ENCODE results near the genes SPATA12 and APPL1.

- PRO-cap: no peak
These were observed 13.9 kb downstream of the ARHGEF3 start for GRCh38 chr3:56787781-56788229.

GRCh38 chr3:57006767-57007207 is 53.7 kb upstream of the SPATA12 start:
- PRO-cap: no peak

GRCh38 chr3:57060333-57060919 is at the start of gene SPATA12:
Gene SPATA12 (plus strand): TSS chr3:57060664.
- PRO-cap: no peak

DNA sequence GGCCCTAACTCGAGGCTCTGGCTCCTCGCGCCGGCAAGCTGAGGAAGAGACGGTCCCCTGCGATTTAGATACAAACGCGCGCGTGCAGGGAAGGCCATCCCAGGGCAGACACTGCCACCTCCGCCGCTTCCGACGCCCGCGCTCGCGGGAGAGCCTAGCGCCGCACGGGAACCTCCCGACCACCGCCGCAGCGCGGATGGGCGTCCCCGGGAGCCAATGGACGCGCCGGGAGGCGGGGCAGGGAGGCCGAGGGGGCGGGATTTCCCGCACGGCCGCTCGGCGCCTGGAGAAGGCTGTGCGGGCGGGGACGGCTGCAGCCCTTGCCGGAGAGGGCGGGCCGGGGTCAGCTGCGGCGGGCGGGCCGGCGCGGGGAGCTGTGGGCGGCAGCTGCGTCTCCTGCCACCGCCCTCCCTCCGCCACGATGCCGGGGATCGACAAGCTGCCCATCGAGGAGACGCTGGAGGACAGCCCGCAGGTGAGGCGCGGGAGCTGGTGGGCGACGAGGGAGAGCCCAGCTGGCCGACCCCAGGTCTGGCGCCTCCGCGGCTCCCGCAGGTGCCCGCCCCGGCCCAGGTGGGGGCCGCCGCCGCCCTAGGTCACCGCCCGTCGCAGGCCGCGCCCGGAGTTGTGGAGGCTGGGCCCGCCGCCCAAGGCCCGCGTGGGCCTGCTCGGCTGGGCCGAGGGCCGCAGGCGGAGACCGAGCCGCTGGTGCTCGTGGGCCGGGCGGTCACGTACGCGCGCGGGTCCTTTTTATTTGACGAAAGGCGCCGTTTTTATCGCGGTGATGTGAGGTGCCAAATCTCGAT is at the start of gene APPL1:
Gene APPL1, plus strand, starts transcription at position 267 of the 806 bp plus-strand sequence.
- PRO-cap: bidirectional peak, plus-strand start at position 277 of the sequence, minus-strand start at position 152 of the sequence; bidirectional peak, plus-strand start at position 697 of the sequence, minus-strand start at position 666 of the sequence

GRCh38 chr3:57260579-57260853 is 32.0 kb downstream of the ASB14 start:
- PRO-cap: no peak

DNA sequence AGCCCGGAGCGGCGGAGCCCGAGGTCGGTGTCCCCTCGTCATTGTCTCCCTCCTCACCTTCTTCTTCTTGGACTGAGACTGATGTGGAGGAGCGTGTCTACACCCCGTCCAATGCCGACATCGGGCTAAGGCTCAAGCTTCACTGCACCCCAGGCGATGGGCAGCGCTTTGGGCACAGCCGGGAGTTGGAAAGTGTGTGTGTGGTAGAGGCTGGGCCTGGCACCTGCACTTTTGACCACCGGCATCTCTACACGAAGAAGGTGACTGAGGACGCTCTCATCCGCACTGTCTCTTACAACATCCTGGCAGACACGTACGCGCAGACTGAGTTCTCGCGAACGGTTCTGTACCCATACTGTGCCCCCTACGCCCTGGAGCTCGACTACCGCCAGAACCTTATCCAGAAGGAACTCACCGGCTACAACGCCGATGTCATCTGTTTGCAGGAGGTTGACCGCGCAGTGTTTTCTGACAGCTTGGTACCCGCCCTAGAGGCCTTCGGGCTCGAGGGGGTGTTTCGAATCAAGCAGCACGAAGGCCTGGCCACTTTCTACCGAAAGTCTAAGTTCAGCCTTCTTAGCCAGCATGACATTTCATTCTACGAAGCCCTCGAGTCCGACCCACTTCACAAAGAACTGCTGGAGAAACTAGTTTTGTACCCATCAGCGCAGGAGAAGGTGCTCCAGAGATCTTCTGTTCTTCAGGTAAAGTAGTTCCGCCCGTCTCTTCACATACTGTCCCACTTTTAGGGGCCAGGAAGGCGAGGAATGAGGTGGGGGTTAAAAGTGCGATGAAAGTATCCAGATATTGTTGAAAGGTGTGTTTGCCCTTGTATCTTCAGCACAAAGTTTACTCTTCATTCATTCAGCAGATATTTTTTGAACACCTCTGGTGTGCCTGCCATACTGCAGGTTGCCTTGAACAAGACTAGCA is 1.2 kb downstream of the PDE12 start:
- PRO-cap: no peak

DNA sequence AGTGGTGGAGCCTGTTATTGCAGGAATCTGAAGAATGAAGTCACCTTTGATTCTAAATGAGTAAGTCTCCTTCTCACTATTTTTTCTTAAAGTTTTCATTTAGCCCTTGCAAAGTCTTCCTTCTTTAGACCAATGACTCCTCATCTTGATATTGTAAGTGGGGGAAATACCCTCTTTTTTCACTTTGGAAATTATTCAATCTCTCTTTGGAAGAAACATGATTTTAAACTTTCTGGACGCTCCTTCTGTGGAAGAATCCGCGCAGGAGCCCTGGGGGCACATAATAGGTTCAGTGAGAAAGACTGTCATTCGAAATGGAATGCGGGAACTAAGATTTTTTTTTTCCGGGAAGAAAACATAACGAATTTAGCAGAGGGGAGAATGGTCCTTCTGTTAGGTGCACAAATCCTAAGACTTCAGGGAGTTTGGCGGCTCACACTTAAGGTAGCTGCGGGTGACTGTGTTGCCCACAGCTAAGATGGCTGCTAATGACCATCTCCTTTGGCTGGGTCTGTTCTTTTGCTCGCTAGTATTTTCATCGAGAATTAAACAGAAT is 605 bp upstream of the SLMAP start:
- PRO-cap: no peak

DNA sequence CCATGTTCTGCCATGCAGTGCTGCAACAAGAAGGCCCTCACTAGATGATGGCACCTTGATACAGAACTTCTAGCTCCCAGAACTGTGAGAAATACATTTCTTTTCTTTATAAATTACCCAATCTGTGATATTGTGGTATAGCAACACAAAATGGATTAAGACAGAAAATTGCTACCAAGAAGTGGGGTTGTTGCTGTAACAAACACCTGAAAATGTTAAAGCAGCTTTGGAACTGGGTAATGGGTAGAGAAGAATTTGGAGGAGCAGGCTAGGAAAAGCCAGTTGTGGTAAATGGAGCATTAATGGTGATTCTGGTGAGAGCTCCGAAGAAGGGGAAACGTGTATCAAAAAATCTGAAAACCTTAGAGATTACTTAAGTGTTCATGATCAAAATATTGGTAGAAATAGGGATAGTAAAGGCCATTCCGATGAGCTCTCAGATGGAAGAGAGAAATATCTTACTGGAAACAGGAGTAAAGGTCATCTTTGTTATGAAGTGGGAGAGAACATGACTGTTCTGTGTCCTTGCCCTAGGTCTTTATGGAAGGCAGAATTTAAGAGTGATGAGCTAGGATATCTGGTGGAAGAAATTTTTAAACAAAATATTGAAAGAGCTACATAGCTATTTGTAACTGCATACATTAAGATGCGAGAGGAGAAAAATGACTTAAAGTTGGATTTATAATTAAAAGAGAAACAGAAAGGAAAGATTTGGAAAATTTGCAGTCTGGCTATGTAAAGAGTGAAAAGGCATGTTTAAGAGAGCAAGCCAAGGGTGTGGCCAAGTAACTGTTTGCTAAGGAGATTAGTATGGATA is 27.0 kb downstream of the SLMAP start:
- PRO-cap: no peak

DNA sequence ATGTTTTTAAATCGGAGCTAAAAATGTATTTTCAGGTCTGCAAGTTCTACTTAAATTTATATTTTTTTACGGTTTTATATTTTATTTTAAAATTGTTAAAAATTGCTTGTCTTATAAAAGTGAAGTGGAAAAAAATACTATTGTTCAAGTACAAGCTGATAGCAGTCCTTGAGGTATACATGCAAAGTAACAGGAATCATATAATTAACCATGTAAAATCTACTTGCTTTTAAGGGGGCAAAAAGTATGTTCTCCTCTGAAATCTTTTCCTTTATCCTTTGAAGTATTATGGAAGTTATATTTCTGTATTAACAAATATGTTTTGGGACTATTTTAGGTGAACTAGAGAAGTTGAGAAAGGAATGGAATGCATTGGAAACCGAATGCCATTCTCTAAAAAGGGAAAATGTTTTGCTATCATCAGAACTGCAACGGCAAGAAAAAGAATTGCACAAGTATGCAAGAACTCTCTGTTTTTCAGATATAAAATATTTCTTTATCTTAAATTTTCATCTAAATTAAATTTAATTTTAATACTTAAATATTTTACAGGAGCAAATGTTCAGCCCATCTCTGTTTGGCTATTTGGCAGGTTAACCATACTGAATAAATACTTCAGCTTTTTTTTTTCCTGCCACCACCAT is 95.3 kb upstream of the FLNB start:
- PRO-cap: no peak

DNA sequence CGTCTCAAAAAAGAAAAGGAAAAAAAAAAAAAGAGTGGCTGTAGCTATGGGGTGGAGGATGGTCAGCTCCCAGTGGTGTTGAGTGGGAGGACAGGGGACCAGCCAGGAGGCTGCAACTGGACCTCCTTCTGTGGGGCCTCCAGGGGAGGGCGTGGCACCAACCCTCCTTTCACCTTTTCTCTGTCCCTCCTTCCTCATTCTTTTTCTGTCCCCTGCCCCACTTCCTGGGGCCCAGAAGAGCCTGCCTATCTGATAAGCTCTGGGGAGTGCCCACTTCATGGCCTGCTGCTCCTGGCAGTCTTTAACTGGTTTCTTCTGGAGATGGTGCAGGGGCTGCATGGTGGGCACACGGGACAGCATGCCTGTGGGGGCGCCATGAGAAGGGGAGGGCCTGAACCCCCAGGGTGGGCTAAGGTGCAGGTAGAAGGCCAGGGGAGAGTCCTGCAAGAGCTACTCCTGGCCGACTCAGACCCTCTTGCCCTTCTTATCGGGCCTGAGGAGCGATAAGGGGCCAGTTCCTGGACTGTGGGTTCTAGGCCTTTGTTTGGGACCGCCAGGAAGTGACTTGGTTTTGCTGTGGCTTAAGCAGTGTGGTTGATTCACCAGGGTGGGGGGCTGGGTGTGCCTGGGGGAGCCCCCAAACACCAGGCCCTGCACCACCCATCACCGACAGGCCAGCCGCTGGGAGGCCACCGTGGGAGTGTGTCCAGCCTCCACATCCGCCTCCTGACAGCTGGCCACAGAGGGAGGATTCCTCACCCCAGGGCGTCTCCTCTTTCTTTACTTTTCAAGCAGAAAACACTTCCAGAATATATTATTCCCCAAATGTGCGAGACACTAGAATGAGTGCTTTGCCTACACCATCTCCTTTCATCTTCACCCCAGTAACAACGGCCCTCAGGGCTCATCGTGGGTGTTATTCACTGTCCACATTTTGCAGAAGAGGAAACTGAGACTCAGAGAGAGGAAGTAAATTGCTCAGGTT is 49.3 kb upstream of the FLNB start:
- PRO-cap: no peak

- PRO-cap: no peak
These were observed 2.6 kb upstream of the FLNB start for GRCh38 chr3:58005503-58006104.

DNA sequence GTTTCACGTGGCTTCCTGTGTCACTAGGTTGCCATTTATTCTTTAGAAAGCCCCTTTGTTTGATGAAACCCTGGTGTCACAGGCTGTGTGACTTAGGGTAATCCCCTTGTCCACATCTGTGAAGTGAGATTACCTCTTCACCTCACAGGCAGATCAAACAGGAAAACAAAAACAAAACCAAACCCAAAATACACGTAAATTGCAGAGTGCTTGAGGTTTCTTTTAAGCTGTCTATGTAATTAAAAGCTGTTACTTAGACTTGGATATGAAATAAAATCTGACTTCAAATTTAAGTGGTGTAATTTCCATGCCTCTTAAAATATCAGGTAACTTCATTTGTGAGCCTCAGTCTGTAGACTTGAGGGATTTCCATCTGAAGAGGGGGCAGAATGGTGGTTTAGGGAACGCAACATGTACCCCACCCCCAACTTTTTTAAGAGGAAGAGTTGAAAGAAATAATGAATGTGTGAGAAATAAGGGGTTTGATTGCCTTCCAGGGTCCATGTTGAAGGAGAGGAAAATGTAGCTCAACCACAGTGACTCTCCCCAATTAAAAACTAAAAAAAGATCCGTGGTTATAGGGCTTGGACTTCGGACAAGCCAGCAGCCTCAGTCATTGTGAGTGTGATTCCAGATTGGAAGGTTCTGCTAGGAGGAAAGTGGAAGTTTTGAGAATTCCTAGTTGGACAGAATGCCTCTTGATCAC is 27.0 kb downstream of the FLNB start:
- PRO-cap: no peak

DNA sequence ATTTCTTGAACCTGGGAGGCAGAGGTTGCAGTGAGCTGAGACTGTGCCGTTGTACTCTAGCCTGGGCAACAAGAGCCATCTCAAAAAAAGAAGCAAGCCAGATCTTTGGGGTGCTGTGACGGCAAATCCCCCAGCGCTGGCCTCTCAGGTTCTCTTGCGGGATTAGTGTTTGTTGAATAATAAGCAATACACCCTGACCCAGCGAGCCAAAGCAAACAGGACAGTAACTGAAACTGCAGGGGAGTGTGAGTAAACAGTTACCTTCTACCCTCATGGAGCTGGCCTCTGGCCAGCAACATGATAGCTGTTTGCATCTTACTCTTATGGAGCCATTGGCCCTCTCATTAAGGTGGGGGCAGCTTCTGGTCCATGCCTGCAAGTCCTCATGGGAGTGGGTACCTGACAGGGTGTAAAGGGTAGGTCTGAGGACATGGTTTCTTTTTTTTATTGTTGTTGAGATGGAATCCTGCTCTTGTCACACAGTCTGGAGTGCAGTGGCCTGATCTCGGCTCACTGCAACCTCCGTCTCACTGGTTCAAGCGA is 31.9 kb downstream of the FLNB start:
- PRO-cap: no peak

GRCh38 chr3:58099898-58100345 is 91.7 kb downstream of the FLNB start:
- PRO-cap: no peak

- PRO-cap: no peak
These were observed 93.4 kb downstream of the FLNB start for GRCh38 chr3:58101665-58102036.

DNA sequence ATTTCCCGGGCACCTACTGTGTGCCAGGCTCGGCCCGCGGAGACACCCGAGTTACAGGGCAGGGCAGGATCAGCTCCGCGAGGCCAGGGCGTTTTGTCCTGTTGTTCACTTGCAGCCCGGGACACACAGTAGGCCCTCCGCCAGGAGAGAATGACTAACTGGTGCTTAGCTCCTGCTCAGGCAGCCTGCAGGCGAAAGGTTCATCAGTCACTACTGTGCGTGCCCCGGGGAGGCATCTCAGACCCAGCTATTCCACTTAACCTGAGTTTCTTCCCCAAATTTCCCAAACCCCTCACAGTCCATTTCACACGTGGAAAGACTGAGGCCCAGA is 32.6 kb downstream of the DNASE1L3 start:
- PRO-cap: no peak

DNA sequence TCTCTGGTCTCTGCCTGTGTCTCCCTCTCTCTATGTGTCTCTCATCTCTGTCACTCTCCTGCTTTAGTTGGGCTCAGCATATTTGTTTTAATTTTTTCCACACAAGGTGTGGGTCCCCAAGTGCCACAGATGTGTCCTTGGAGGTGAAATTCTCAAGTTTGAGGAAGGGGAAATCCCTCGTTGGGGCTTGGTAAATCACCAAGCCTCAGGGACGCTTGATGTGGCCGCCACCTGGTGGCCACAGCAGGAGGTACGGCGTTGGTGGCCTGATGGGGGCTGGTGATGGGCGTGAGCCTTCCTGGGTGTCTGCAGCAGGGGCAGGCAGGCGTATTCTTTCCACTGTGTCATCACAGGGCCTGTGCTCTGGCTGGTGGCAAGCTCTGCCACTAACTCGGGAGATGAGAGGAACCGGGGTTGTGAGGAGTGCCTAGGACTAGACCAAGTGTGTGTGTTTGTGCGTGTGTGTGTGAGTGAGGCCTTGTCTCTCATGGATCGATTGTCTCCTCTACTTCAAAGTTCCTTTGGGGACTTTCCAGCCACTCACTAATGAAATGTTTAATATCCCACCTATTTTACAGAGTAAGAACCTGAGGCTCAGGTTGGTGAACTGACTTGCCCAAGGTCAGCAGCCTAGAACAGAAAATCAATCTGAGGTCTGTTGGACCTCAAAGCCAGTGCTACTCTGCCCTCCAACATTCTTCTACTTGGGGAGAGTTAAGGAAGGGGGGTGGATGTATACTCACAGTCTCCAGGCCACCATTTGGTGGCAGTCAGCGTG is 4.1 kb downstream of the ACOX2 start:
- PRO-cap: no peak

- PRO-cap: unidirectional peak, minus-strand start at chr3:58585093; unidirectional peak, minus-strand start at chr3:58585112; bidirectional peak, plus-strand start at chr3:58585586, minus-strand start at chr3:58585259
These were observed 7.9 kb upstream of the FAM107A start for GRCh38 chr3:58584790-58585834.

DNA sequence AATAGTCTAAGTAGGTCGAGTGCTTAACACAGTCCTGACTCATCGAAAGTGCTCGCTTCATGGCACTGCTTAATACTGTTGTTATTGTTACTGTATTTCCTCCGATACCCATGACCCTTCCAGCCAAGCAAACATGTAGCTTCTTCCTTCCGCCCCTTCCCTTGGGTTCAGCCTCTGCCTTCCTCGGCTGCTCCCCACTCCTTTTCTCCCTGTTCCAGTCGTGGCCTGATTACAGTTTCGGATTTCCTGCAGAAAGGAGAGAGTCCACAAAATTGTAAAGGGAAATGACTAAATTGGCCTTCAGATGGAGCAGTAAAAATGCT is 37.8 kb downstream of the FAM3D start:
- PRO-cap: no peak

DNA sequence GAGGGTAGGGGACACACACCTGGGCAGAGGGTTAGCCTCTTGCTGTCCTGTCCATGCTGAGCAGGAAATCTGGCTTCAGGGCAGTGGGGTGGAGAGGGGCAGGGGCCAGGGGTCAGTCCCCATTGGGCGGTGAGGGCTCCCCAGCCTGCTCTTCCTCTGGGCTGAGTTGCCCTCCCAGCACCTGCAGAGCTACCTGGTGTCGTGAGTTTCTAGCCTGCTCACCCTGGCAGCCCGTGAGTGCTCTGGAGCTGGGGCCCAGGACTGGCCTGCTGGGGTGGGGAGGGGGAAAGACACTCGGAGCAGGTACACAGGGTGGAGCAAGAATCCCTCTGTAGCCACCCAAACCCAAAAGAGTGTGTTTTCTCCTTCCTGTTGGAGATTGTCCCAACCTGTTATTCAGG is 9.1 kb downstream of the FAM3D start:
- PRO-cap: no peak